Metastatic Liver Carcinoma in the Lung (tissue), 2 donors: ENCODE measurements around the genes LMNA and BGLAP.

GRCh38 chr1:155969382-155970119, 8.8 kb downstream of the ARHGEF2 start:
- PRO-cap, 2 experiments = no peak in any of the 2 experiments

GRCh38 chr1:155980637-155981991, 2.8 kb upstream of the ARHGEF2 start:
- PRO-cap, 2 experiments = peak in 2 of 2 experiments; most common plus-strand start chr1:155981666 (in 1); most common minus-strand start chr1:155981578 (in 2)

DNA sequence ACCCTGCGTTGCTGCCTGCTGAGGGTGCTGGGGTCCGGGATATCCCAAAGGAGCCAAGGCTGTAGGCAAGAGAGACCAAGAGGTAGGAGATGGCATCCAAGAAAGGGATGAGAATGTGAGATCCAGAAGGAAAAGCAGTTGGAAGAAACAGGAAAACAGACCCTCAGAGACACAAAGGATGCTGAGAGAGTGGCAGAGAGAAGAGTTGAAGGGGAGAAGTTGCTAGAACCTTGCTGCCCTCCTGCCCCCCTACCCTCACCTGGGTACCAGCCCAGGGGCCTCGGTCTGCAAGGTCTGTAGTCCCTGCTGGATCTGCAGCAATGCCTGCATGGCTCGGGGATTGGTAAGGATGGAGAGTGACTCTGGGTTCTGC, 12.0 kb downstream of the UBQLN4 start:
- PRO-cap, 2 experiments = no peak in any of the 2 experiments

DNA sequence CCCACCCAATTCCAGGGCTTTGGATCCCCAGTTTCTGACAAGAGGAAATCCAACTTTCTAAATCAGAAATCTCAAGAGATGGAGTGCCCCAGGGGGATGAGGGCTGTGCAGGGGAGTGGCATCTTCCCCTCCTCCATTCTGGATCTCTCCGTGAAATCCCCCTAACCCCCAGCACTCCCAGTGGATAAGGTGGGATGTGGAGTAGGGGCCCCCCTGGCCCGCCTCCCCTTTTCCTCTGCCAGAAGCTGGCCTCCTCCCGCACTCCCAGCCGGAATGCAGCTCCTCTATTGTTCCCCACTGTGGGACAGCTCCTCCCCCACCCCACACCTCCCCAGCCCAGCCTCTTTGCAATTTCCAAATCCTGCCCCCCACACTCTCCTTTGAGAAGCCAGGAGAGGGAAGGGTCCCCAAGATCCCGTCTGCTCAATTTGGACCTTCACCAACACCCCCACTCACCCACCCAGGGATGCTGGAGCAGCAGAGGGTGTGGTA, 2.0 kb downstream of the MEX3A start:
- PRO-cap, 2 experiments = no peak in any of the 2 experiments

DNA sequence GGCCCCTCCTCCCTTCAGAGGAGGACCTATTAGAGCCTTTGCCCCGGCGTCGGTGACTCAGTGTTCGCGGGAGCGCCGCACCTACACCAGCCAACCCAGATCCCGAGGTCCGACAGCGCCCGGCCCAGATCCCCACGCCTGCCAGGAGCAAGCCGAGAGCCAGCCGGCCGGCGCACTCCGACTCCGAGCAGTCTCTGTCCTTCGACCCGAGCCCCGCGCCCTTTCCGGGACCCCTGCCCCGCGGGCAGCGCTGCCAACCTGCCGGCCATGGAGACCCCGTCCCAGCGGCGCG, at the start of gene LMNA:
LMNA (plus strand) TSS at position 60 of the 292 bp plus-strand sequence.
- PRO-cap, 2 experiments = peak in 2 of 2 experiments; most common plus-strand start position 60 of the sequence (in 2)

DNA sequence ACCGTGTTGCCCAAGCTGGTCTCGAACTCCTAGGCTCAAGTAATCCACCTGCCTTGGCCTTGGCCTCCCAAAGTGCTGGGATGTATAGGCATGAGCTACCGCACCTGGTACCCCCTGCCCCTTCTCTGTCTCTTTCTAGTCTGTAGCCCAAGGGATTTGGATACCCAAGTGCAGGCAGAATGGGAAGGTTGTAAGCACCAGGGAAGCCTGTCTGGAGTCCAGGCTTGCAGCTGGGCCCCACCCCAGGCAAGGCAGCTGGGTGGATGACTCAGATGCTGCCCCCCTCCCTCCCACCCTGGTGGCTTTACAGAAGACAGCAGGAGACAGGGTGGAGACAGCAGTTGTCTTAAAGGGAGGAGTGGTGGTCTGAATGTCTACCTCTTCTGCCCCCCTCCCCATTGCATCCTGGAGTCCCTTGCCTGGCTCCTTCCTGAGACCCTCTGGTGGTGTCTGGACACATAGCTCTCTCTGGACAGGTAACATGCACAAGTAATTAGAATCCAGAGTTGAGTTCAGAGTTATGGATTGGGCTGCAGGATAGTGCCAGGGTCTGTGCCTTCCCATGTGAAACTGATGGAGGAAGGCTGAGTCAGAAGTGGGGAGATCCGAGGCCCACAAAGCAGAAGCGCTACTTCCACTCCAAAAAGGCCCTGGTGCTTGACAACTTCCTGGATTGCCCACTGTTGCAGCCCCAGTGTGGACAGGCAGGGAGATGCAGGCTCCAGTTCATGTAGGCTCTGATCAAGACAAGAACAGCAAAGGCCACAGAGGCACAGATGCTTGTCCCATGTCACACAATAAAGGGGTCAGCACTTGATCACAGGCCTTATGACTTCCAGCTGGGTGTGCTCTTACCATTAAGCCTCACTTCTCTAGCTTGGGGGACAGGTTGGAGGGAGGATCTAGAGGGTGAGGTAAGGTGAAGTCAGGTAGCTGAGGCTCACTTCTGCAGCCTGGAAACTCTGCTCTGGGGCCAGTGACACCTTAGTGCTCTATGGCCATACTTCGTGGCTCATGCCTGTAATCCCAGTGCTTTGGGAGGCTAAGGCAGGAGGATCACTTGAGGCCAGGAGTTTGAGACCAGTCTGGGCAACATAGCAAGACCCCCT, 5.3 kb downstream of the LMNA start:
- PRO-cap, 2 experiments = no peak in any of the 2 experiments

- PRO-cap, 2 experiments = no peak in any of the 2 experiments
These were observed 2.6 kb downstream of the SEMA4A start for GRCh38 chr1:156155622-156156799.

- PRO-cap, 2 experiments = no peak in any of the 2 experiments
These were observed 4.1 kb downstream of the SEMA4A start for GRCh38 chr1:156157460-156157962.

GRCh38 chr1:156230515-156231050, 11.4 kb upstream of the BGLAP start:
- PRO-cap, 2 experiments = no peak in any of the 2 experiments

DNA sequence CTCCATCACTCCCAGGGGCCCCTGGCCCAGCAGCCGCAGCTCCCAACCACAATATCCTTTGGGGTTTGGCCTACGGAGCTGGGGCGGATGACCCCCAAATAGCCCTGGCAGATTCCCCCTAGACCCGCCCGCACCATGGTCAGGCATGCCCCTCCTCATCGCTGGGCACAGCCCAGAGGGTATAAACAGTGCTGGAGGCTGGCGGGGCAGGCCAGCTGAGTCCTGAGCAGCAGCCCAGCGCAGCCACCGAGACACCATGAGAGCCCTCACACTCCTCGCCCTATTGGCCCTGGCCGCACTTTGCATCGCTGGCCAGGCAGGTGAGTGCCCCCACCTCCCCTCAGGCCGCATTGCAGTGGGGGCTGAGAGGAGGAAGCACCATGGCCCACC, at the start of gene BGLAP:
BGLAP (plus strand) TSS at position 209 of the 390 bp plus-strand sequence.
- PRO-cap, 2 experiments = no peak in any of the 2 experiments

DNA sequence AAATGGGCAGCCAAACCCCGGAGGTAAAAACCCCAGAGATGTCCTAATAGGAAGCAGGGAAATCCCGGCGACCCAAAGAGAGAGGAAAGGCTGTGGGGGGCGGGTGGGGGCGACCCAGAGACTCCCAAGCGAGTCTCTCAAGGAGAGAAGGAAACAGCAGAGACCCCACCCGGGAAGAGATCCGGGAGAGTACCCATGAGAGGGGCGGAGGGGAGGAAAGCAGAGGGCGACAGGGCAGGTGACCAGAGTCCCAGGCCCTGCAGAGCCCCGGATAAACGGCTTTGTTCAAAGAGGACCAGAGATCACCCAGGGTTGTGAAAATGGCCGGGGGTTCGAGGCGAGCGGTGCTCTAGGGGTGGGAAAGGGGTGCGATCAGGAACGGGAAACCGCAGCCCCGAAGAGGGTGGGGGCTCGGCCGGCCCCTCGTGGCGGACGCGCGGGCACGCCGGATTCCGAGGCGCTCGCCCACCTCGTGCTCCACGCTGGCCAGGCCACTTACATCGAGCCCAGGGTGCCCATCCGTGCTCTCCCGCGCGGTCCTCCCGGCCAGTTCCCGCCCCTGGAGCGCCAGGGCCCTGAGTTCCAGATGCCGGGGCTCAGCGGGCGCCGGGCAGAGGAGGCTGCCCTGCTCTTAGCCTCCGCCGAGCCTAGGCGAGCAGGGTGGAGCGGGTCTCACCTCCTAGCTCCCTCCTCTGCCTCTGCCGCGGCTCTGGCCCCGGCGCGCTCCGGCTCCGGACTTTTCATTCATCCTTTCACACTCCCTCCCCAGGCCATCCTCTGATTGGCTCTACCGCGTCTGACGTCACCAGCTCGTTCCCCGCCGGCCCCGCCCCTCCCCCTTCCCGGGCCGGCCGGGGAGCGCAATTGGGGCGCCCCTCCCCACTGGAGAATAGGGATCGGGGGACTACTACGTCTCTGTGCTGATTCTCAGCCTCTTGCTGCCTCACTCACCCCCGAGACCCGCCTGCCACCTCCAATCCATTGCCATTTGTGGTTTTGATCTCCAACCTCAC, 52.4 kb downstream of the RHBG start:
- PRO-cap, 2 experiments = peak in 2 of 2 experiments; most common minus-strand start position 711 of the sequence (in 2)

- PRO-cap, 2 experiments = no peak in any of the 2 experiments
These were observed 34.6 kb downstream of the MEF2D start for GRCh38 chr1:156465943-156466457.

DNA sequence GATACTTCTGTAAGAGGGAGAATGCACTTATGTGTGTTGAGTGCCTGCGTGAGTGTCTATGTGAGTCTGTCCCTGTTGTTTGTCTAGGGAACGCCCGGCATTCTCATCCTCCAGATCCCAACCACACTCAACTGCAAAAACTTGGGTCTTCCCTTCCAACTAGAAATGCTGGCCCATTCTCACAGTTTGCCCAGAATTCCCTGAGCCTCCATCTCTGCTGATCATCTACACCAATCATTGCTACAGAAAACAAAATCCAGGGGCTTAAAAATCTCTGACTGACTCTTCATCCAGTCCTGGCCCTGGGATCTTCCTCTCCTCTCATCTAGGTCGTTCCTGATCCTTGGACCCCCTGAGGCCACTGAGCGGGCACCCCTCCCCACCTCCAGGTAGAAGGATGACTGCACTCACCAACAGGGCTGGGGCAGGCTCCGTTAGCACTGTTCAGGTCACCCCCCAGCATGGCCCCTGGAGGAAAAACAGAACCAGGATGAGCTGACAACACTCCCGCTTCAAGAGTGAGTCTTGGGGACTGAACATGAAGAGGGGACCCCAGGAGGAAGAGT, 21.6 kb downstream of the MEF2D start:
- PRO-cap, 2 experiments = no peak in any of the 2 experiments

- PRO-cap, 2 experiments = peak in 2 of 2 experiments; most common plus-strand start chr1:156582132 (in 2)
These were observed 2.3 kb downstream of the TTC24 start for GRCh38 chr1:156581613-156582505.

DNA sequence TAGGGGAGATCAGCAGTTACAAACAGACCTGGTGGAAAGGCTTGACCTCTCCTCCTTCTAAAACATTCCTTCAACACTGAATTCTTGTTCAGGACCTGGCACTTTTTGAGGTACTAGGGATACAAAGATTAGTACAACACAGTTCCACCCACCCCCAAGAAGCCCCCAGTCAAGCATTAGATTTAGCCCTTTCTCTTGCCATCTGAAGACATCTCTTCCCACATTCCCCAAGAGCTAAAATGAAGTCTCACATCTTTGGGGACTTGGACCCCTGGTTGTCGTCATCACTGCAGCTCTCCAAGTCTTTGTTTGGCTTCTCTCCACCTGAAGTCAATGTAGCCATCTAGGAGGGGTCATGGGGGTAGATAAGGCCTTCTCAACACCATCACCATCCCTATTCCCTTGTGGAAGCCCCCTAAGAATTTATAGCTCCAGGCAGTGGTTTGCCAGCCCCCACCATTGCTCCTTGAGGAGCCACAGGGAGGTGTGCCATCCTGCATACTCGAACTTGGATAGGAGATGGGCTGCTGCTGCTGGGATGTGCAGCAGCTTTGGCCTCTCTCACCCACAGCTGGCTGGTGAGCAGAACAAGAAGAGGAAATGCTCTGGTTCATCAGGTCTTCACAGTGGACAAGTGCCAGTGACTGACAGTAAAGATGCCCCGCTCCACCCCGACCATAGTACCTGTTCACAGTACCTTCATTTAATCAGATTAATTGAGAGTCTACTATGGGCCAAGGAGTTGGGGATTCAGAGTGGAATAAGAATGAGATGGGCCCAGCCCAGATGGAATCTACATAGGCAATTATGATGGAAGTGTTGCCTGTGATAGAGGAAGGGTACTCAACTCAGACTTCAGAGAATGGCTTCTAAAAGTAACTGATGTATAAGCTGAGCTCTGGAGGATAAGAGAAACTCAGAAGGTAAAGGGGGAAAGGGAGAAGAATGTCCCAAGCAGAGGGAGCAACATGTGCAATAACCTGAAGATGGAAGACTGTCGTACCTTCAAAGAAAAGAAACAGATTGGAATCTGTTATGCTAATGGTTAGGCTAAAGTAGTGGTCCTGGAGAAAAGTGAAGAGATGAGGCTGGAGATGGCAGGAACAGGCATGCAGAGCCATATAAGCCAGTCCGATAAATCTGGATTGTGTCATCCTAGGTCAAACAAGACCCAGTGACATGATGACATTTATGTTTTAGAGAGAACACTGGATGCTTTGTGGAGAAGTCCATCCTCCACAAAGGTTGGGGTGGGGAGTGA, 5.0 kb downstream of the NAXE start:
- PRO-cap, 2 experiments = no peak in any of the 2 experiments

GRCh38 chr1:156602601-156603007, 11.0 kb downstream of the NAXE start:
- PRO-cap, 2 experiments = no peak in any of the 2 experiments

GRCh38 chr1:156624860-156625495, 5.8 kb downstream of the HAPLN2 start:
- PRO-cap, 2 experiments = no peak in any of the 2 experiments

DNA sequence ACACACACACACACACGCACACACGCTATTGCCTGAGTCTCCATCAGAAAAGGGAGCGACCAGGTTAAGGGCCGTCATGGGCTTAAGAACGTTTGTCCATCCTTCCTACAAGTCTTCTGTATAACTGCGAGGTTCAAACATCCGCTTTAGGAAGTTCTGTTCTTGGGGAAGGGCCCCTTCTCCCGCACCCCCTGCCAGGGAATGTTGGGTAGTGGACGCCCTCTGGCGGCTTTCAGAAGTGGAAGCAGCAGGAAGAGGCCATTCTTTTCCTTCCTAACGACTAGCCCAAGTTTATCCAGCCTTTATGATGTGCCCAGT, 748 bp upstream of the NES start:
- PRO-cap, 2 experiments = no peak in any of the 2 experiments

DNA sequence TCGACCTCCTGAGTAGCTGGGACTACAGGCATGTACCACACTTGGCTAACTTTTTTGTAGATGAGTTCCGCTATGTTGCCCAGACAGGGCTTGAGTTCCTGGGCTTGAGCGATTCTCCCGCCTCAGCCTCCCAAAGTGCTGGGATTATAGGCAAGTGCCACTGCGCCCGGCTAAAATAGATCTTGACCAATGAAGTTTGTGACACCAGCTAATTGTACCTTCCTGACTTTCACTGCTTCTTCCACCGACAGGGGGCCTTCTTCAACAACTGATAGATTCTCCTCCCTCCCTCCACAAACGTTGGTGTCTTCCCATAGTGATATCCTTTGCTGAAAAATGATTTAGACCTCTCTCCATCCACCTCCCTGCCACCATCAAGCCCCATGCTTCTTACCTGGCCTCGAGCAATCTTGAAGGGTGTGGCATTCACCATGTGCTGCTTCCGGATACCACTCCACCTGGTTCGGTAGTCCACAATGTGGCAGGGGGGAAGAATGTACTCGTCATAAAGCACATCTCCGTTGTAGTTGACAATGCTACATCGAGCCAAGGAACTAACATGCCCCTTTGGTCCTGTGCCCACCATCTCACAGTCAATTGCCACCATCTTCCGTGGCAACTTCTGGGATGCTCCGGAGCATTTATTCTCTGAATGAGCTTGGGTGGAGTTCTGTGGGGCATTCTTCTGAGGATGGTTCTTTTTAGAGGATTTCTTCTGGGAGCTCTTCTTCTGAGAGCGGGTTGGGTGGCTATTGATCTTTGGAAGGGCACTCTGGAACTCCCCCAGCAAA, 1.6 kb upstream of the METTL25B start:
- PRO-cap, 2 experiments = no peak in any of the 2 experiments

GRCh38 chr1:156767720-156768386, 518 bp downstream of the PRCC start:
- PRO-cap, 2 experiments = no peak in any of the 2 experiments